Choroid plexus epithelial cell (primary cell): ENCODE measurements around the genes DCTN4 and IRGM.

DNA sequence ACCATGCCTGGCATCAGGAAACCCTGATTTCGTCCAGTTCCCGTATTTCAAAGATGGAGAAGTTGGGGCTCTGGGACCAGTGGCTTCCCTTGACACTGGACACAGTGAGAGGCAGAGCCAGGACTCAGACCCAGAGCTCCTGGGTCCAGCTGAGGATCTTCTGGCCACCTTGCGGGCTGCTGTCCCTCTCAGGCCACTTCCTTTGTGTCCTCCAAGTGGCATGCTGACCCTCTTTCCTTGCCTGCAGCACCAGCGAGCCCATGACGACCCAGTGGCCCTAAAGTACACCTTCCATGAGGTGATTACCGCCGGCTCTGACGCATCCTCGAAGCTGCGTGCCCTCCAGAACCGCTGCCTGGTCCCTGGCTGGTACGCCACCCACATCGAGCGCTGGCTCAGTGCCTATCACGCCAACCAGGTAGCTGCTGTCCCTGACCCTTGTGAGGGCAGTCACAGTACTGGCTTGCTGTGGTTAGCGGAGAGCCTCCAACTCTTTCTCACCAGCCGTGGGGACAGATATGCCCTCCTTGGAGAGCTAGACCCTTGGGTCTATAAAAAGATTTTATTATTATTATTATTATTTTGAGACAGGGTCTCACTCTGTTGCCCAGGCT is 40.1 kb downstream of the NDST1 start:
- RRBS, result no CpG with 5 or more reads among the region's 17 CpGs

GRCh38 chr5:150591021-150591413 is 49.4 kb upstream of the SYNPO start:
- RRBS, result 4% methylated on average over 3 of the region's 7 CpGs

DNA sequence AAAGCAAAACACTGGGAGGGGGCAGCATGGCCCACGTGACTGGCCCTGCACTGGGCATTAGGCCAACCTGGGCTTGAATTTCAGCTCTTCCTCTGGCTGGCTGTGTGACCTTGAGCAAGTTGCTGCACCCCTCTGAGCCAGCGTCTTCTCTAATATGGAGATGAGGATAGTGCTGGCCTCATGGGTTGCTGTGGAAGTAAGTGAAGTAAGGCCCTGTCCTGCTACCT is 647 bp upstream of the SYNPO start:
- RRBS, result no CpG with 5 or more reads among the region's 2 CpGs

DNA sequence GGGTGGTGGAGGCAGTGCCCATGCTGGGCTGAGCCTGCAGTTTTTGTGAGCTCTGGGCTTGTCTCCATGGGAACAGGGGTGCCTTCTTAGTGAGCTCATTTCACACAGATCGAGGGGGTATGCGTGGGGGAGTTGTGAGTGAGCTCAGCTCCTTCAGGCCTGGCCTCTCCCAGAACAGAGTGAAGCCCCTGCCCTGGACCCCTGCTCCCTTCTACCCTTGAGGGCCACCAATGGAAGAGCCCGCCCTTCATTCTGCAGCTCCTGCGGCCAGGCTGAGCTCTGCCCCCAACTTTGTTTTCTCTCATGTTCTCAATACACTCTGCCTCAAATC is 9.1 kb upstream of the MYOZ3 start:
- RRBS, result no CpG with 5 or more reads among the region's 4 CpGs

- RRBS, result 2% methylated on average over 20 of the region's 90 CpGs
Observed at GRCh38 chr5:150656385-150657366, 4.4 kb upstream of the MYOZ3 start.

- RRBS, result 1% methylated on average over 14 of the region's 66 CpGs
Observed at GRCh38 chr5:150758135-150759436, at the start of gene DCTN4. TSS of gene DCTN4 (minus strand) at chr5:150759017.

DNA sequence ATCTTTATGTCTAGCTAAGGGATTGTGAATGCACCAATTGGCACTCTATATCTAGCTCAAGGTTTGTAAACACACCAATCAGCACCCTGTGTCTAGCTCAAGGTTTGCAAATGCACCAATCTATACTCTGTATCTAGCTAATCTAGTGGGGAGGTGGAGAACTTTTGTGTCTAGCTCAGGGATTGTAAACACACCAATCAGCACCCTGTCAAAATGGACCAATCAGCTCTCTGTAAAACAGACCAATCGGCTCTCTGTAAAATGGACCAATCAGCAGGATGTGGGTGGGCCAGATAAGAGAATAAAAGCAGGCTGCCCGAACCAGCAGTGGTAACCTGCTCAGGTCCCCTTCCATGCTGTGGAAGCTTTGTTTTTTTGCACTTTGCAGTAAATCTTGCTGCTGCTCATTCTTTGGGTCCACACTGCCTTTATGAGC is at the start of gene IRGM:
Gene IRGM, plus strand, starts transcription at position 330 of the 436 bp plus-strand sequence.
- RRBS, result no CpG with 5 or more reads among the region's 2 CpGs

- RRBS, result no CpG with 5 or more reads among the region's 1 CpG
Observed at GRCh38 chr5:151021154-151021520, 746 bp downstream of the GPX3 start.

DNA sequence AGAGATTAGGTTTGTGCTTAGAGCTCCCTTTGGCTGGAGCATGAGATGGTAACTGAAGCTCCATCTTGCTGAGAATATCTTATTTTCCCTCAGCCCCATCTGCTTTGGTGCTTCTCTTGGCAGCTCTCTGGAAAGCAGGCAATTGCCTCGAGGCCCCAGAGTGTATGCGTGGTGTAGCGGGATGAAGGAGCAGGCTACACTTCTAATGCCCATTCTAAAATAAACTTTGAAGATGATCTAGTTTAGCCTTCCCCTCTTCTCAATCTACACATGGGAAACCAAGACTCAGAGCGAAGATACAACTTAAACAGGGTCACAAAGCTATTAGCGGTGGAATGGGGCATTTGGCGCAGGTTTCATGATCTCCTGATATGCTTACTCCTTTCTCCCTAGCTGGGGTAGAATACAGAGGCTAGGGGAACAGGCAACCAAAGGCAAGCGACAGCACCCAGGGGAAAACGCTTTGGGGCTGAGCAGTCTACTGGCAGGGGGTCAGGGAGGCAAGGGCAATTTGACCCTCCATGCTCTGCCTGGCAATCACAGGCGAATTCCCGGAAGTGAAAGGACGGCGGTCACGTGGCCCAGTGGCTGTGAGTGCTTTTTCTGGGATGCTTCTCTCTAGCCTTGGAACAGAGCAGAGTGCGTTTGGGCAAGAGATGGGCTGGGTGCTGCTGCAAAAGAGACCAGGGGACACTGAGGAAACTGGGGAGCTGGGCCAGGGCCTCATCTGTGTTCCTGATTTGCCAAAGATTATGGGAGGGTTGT is 5.5 kb downstream of the GPX3 start:
- RRBS, result no CpG with 5 or more reads among the region's 14 CpGs

GRCh38 chr5:151039988-151040949 is 19.9 kb downstream of the GPX3 start:
- RRBS, result no CpG with 5 or more reads among the region's 11 CpGs

DNA sequence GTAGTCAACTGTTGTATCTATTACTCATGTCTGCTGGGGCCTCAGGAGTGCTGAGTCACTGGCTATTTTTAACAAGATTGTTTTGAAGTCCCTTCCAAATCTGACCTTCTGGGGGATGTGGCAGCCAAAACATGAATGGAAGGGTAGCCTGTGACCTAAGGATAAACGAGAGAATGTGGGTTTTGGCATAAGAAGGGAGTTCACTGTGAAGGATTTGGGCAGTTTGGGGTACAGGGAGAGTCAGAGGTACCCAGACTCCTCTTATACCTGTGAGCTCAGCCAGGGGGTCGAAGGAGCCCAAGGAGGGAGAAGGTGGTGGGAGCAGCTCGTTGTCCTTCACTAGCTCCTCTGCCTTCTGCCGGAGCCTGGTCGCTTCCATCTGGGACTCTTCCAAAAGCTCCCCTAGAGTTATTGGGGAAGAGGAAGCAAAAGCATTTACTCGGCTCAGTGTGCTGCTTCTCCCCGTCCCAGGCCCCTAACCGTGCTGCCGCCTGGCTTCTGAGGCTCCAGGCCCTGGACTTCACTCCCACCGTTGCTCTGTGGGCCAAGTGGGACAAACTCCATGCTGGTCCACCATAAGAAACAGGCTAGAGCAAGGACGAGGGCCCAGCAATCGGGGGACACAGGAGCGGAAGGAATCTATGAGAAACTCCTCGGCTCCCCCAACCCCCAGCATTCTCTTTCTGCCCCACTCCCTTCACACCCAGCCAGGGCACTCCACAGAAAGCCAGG is 17.3 kb downstream of the TNIP1 start:
- RRBS, result no CpG with 5 or more reads among the region's 14 CpGs

- RRBS, result no CpG with 5 or more reads among the region's 6 CpGs
Observed at GRCh38 chr5:151075655-151076367, 5.0 kb downstream of the TNIP1 start.

DNA sequence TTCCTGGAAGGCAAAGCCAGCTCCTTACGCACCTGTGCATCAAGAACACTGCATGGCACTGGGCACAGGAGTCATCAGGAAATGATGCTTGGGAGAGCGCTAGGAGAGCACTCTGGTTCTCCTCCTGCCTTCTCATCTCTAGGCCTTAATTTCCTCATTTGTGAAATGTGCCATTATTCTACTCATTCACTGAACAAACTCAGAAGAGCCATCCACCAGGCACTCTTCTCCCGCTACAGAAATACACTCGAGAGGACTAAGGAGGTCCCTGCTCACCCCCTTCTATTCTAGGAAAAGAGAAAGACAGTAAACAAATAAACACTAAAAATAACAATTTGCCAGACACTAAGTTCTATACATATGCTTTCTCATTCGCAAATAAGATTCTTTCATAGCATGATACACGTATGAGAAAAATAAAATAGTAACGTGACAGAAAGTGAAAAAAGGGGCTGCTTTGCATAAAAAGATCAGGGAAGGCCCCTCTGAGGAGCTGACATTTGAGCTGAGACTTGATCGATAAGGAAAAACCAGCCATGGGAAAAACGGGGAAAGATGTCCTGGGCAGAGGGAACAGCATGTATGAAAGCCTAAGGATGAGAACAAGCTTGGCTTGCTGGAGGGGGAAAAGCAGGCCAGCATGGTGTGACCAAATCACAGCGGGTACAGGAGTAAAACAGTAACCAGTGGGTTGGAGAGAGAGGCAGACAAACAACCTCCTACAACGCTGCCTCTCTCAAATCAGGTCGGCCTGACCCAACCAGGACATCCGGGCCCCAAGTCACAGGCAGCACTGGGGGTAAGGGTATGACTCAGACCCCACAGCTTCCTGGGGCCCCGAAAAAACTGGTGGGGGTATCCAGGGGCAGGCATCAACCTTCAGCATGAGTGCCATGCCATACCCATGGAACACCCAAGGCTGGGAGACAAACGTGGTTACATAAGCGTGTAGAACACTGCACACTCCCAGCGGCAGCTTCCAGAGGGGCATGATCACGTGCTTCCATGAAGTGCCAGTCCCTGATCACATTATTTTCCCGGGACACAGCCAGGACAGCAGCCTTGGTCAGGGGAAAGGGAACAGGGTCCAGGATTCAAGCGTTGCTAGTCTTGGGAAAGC is 2.3 kb downstream of the TNIP1 start:
- RRBS, result no CpG with 5 or more reads among the region's 20 CpGs

DNA sequence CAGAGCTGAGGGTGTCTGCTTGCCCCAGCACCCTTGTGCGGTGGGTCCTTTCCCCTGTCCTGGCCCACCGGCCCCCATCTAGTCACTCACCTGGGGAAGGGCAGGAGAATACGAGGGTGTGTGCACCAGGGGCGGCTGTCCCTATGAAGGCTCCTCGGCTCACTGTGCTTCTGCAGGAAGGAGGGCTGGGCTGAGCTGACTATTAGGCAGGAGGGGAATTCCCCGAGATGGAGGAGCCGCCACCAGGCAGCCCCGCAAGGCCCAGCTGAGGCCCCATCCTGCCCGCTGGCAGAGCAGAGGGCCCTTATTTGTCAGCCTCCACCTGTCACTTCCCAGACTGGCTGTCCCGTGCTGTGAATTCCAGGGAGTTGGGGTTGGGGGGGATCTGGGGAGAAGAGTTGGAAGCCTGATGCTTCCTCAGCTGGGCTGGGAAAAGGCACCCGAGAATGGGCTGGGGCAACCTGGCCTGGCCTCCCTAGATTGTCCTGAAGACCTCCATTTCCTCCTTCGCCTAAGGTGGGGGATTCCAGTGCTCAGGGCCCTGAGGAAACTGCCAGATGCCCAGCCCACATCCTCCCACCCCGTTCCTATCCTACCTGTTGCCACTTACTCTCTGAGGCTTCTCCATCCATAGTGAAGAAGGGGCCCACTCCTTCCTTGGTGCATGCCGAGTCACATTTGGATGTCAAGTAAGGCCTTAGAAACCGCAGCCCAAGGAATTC is 6.3 kb upstream of the TNIP1 start:
- RRBS, result no CpG with 5 or more reads among the region's 15 CpGs

- RRBS, result no CpG with 5 or more reads among the region's 15 CpGs
Observed at GRCh38 chr5:151096044-151096763, 15.4 kb upstream of the TNIP1 start.

- RRBS, result 84% methylated on average over 2 of the region's 14 CpGs
Observed at GRCh38 chr5:151100794-151101613, 20.2 kb upstream of the TNIP1 start.

GRCh38 chr5:151125337-151125941 is 32.1 kb downstream of the ANXA6 start:
- RRBS, result no CpG with 5 or more reads among the region's 8 CpGs

- RRBS, result no CpG with 5 or more reads among the region's 7 CpGs
Observed at GRCh38 chr5:151383016-151383451, 35.7 kb upstream of the SLC36A2 start.

- RRBS, result no CpG with 5 or more reads among the region's 8 CpGs
Observed at GRCh38 chr5:151483106-151483793, 35.8 kb downstream of the SLC36A1 start.

GRCh38 chr5:151663319-151664144 is 23.2 kb downstream of the SPARC start:
- RRBS, result no CpG with 5 or more reads among the region's 18 CpGs